CD14-positive monocyte (primary cell): ENCODE measurements around the genes MFAP4 and RNF112.

GRCh38 chr17:18185347-18185718 is 1.7 kb downstream of the ALKBH5 start:
- CAGE, long polyA plus RNA, result no peak

DNA sequence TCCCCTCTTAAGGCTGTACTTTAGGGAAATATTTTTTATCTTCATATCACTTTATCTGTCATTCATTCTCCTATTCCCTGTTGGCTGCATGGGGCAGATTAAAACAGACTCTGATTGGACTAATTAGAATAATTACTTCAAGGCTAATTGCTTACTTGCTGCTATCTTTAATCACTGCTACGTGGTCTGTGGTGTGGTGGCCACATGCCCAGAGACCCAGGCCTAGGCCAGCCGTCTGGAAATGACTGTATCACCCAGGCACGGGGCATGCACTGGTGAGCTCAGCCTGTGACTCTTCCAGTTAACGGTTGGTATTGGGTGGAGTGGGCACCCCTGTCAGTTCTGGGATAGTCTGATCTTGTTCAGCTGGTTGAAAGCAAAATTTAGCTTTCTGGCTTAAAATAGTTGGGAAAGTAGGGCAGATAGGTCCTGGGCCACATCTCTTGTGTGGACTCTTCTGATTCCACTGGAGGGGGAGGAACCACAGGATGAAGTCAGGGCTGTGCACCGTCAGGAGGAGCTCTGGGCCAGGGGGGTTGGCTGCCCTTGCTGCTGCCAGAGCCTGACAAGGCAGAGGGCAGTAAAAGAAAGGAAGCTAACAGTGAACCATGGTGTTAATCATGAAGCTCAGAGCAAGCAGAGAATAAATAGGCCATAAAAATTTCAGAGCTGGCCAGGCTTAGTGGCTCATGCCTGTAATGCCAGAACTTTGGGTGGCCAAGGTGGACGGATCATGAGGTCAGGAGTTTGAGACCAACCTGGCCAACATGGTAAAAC is 4.7 kb downstream of the ALKBH5 start:
- CAGE, long polyA plus RNA, result no peak

DNA sequence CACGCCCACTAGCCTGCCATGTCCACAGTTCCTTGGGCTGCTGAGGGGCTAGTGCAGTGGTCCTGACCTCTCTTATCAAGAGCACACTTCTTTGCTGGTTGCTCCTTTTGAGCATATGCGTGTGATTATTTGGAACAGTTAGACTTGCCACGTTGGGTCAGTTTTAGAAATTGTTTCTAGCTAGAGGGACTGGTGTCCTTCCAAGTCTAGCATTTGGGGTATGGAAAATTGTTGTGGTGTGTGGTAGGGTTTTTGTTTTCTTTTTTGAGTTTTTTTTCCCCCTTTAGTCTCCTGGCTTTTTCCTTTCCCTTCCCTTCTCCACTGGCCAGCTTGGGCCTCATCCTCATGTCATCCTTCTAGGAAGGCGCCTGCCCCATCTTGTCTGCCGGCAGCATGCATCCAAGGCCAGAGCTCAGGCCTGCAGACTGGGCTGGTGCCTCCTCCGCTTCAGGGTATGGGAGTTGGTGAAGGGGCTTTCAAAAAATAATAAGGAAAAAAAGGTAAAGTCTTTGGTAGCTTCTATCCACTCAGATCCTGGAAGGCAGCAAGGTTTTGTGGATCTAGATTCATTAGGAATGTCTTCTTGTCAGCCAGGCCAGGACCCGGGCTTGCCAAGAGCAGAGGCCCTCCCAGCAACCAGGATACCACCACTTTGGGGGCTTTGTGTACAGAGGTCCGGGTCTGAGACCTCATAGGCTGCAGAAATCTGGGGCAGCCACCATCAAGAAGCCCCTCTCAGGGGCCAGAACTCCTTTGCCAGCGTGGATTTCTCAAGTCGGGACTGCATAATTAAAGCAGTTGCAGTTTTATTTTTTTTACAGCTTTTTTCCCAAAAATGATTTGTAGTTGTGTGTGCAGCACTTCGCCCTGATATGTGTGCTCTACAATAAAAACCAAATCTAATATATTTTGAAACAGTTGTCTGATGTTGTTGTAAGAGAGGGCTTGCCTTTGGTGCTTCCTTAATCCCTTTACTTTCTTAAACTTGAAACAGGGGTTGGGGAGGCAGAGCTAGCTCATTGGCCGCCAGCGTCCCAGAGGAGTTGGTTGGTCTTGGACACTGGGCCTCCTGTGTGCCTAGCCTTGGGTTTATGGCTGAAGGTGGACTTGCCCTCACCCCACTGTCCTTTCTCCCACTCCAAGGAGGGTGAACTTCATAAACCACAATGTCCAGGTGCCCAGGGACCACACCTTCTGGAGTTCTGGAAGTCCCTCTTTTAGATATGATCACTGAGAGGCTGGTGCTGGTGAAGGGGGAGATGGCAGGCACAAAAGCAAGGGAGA is 16.0 kb upstream of the LLGL1 start:
- CAGE, long polyA plus RNA, result no peak

- CAGE, long polyA plus RNA, result no peak
Measured at GRCh38 chr17:18250377-18250998, 8.1 kb downstream of the FLII start.

DNA sequence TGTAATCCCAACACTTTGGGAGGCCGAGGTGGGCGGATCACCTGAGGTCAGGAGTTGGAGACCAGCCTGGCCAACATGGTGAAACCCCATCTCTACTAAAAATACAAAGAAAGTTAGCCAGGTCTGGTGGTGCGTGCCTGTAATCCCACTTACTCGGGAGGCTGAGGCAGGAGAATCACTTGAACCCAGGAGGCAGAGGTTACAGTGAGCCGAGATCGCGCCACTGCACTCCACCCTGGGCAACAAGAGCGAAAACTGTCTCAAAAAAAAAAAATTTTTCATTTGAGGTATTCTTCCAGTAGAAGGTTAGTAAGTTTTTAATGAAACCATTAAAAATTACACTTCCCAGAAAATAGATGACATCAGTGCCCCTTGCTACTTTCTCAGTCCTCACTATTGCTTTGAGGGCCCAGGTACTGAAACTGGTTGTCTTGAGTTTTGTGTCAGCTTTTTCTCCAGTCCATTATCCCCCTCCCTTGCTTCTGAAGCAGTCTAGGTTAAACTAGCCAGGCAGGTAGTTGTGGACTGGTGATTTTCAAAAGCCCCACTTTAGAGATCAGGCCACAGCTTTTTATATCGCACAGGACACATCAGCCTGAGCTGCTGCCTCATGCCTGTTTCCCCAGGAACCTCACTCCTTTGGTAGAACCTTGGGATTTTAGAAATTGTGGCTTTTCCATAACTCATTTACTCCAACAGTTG is 10.9 kb downstream of the SMCR8 start:
- CAGE, long polyA plus RNA, result no peak

DNA sequence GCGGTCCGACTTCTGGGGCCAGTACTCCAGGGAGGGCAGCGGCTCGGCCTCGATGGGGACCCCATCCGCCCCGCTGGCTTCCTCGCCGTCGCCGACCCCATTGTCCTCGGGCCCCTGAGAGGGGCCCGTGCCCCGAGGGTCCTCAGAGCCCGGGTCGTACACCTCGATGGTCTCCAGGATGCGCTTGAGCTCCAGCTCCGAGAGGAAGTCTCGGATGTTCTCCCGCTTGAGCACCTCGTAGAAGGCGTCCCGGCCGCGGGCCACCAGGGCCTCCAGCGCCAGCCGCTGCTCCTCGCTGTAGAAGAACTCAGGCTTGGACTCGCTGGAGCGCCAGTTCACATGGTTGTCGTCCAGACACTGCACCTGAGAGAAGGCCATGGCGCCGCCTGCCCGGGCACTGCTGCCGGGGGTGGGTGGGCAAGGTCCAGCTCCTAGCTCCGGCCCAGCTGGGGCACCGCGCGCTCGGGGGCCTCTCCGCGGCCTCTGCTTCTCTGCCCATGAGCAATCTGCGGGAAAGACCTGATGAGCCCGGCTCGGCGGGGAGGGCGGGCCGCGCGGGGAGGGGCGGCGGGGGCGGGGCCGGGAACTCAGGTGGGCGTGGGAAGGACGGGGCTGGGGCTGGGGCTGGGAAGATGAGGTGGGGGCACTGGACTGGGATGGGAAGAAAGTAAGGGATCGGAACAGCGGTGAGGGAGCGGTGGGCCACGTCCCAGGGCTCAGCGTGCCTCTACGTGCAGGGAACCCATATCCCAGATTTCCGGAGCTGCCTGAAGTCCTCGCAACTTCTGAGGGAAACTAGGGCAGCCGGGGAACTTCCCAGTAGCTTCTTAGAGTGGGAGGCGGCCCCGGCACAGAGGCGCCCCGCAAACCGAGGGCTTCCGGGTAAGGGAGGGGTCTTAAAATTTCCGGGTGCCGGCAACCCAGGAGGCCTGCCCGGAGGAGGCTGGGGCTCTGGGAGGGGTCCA is 618 bp downstream of the FAM83G start:
- CAGE, long polyA plus RNA, result no peak

GRCh38 chr17:19248079-19248478 is 10.9 kb downstream of the EPN2 start:
- CAGE, long polyA plus RNA, result no peak

GRCh38 chr17:19263329-19263933 is 26.3 kb downstream of the EPN2 start:
- CAGE, long polyA plus RNA, result no peak

GRCh38 chr17:19271602-19271942 is 34.4 kb downstream of the EPN2 start:
- CAGE, long polyA plus RNA, result no peak

GRCh38 chr17:19387059-19387987 is at the start of gene MFAP4:
Gene MFAP4 (minus strand): TSS chr17:19387190.
- CAGE, long polyA plus RNA, result no peak

DNA sequence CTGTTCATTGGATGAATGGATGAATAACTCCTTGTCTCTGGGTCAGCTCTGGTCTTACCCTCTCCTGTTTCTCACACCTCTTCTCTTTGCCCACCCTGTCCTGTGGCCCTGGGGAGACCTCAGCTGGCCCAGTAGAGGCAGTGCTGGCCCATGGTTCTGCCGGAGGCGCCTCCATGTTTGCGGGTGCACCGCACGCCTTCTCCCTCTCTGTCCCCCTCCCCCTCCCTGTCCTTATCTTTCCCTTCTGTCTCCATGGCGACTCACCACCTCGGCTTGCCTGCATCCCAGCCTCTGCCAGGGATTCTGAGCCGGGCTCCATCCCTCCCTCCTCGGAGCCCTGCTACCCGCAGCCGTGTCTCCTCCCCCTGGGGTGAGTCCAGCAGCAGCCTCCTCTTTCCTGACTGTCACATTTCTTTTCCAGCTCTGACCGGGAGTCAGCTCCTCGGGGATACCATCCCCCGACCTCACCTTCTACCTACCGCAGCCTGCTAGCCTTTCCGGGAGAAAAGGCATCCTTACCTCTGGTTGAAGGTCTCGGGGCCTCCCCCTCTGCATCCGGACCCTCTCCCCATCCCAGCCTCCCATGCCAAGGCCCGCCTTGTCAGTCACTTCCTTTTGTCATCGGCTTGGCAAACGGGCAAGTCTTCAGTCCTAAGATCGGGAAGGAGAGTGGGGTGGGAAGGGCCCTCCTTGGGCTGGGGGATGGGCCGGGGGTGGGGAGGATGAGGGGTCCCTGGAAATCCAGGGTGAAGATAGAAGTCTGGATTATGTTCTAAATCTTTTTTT is at the start of gene RNF112:
Gene RNF112 (plus strand): TSS at position 407 of the 786 bp plus-strand sequence.
- CAGE, long polyA plus RNA, result no peak

GRCh38 chr17:19446555-19446994 is 35.5 kb downstream of the RNF112 start:
- CAGE, long polyA plus RNA, result no peak

DNA sequence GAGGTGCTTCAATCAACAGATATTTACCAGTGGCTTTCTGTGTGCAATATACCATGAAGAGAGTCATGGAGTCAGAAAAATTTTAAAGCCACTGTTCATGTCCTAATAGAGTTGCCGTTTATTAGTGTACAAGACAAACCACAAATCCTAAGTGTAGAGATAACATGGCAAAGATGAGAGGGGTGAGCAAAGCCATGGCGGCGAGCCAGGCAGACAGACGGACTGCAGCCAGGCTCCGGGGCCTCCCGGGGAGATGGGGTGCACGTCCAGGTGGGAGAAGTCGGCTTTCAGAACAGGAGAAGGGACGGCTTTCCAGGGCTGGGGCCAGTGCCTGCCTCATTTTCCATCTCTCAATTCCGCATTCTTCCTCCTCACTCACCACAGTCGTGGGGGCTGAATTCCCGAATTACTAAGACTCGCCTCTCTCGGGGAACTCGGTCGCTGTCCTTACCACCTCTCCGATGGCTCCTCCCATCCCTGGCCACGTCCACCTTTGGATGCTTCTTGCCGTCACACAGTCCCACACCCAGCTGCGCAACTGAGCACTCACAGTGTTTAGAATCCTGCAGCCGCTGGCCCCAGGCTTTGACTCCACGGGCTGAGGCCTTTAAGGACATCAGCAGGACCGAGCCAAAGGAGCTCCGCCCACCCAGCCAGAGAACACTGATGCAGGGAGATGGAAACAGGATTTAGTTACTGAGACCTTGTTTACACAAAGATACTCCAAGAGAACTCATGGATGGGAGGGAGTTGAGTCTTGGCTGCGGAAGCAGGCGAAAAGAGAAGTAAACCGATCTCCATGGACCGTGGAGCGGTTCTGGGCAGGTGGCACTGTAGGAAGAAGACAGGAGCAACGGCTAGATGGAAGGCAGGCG is 59.6 kb downstream of the RNF112 start:
- CAGE, long polyA plus RNA, result no peak

GRCh38 chr17:19531101-19531565 is 2.5 kb upstream of the SLC47A1 start:
- CAGE, long polyA plus RNA, result no peak

- CAGE, long polyA plus RNA, result no peak
Measured at GRCh38 chr17:19671732-19672534, 23.4 kb downstream of the ALDH3A2 start.

DNA sequence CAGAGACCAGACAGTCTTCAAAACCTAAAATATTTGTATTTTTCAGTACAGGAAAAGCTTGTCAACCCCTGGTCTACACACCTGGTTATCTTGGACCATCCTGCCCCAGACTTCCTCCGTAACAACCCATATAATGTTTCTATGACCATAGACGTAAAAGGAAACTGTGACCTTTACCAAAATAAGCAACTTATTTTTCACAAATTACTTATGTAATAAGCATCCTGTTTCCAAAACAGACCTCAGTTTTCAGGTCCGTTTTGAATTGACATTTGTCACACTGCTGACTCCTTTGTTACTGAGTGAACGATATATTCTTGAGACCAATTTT is 19.9 kb upstream of the ALDH3A1 start:
- CAGE, long polyA plus RNA, result no peak

- CAGE, long polyA plus RNA, result no peak
Measured at GRCh38 chr17:20156937-20157028, 147.6 kb downstream of the SPECC1 start.

DNA sequence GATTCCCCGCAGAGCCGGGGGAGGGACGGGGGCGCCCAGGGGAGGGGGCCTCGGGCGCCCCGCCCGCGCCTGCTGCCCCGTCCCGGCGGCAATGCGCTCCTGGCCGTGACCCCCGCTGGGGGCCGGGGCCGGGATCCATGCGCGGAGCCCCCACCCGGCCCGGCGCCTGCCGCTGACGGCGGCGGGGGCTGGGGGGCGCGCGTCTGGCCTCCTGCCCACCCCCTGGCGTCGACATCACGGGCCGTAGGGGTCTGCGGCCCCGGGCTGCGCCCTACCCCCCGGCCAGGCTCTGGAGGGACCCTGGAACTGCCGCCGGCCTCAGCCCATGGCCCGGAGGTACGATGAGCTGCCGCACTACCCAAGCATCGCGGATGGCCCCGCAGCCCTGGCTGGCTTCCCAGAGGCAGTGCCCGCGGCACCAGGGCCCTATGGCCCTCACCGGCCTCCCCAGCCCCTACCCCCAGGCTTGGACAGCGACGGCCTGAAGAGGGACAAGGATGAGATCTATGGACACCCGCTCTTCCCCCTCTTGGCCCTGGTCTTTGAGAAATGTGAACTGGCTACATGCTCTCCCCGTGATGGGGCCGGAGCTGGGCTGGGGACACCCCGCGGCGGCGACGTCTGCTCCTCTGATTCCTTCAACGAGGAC is 9.6 kb downstream of the CDRT15L2 start:
- CAGE, long polyA plus RNA, result no peak

DNA sequence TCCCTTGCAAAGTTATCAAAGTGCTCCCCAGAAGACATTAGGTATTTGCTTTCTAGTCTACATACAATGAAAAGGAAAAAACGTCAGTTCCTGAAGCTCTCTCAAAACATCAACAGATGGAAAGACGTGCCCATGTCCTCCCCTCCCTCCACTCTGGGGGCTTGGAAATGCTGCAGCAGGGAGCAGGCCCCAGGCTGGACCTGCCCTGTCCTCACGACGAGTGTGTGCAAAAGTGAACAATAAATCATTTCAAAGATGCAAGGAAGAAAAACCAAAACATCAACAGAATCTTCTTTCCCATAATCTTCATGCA is 118.5 kb downstream of the USP22 start:
- CAGE, long polyA plus RNA, result no peak

DNA sequence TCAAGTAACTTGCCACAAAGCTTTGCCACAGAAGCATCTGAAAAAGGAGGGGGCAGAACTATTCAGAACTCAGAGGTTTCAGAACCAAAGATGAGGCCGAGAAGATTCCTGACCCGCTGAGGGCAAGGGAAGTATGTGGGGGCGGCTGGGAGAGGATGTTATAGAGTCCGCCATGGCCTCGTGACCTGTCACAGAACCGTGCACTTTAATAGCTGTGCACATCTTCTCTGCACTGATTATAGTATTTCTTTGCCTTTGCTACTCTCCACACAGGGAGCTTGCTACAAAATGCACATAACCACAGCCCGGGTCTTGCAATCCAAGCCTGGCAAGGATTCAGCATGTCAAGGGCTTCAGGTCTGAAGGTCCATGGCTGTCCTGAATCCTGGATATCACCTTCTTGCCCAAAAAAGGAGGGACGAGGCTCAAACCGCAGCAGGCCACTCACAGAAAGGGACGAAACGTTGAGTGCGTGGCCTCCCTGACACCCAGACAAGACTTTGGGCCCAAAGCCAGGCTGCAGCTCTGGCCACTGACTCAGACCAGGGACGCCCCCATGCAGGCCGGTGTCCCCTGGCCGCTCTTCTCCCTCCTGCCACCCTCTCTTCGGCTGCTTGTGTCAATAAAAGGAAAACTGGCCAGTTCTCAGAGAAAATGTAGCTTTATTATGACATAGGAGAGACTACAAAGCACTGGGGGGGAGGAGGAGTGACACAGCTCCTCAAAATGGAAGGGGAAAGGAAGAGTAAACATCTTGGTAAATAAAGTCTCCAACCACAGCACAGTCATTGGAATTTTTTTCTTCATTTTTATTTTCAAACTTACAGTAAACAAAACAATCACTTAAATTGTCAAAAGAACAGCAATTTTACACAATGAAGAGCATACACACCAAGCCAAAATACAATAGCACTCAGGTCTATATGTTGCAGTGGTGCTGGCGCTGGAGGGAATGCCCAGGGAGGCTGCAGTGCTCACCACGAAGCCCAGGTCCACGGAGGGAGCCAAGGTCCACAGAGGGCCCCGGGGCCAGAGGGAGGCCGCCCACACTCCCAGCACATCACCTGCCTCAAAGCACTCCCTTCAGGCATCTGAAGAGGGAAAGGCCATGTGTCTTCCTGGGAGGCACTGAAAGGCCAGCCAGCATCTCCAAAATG is 43.5 kb downstream of the USP22 start:
- CAGE, long polyA plus RNA, result no peak